Right atrium auricular region (tissue), 2 donors: ENCODE results near the genes SMC2 and OR13C4.

- PRO-cap: no peak
- RAMPAGE, long total RNA, 2 experiments: no peak in any of the 2 experiments
These were observed 42.5 kb downstream of the TGFBR1 start for GRCh38 chr9:99147133-99148140.

DNA sequence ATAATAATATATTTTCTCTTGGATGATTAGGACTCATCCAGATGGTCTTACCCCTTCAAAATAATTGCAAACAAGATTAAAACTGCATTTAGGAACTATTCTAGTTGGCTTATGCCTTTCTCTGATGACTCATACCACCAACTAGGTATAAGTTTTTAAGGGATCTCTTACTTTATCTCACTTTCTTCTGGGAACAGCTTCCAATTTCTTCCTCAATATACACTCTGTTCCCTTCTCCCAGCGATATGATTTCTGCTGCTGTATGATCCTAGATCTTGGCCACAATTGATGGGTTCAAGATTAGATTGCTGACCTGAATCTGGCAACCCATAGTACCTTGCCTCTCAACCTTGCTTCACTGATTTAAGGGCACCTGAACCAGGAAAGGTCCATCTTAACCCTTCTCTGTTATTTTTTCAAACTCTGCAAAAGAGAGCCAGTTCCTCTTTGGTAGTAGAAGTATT lies 8.8 kb downstream of the ALG2 start:
- PRO-cap: no peak
- RAMPAGE, long total RNA, 2 experiments: no peak in any of the 2 experiments

DNA sequence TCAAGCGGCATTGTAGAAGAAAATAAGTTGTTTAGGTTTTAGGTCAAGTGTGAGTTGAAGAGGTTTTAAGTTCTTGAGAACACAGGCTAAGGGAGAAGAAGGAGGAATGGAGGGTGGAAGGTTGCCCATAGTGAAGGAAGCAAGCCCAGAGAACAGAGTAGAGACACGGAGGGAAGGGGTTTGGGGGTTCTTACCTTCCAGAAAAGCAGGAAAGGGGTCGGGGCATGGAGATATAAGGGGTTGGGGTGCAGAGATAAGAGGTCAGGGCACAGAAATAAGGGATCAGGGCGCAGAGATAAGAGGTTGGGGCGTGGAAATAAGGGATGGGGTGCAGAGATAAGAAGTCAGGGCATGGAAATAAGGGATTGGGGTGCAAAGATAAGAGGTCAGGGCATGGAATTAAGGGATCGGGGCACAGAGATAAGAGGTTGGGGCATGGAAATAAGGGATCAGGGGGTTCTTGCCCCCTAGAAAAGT lies 46.1 kb downstream of the INVS start:
- PRO-cap: no peak
- RAMPAGE, long total RNA, 2 experiments: no peak in any of the 2 experiments

- PRO-cap: no peak
- RAMPAGE, long total RNA, 2 experiments: no peak in any of the 2 experiments
These were observed 49.0 kb downstream of the INVS start for GRCh38 chr9:100147774-100148678.

- PRO-cap: no peak
- RAMPAGE, long total RNA, 2 experiments: no peak in any of the 2 experiments
These were observed 112.5 kb downstream of the INVS start for GRCh38 chr9:100211420-100212002.

- PRO-cap: no peak
- RAMPAGE, long total RNA, 2 experiments: no peak in any of the 2 experiments
These were observed 1.4 kb downstream of the PLPPR1 start for GRCh38 chr9:101029938-101030286.

DNA sequence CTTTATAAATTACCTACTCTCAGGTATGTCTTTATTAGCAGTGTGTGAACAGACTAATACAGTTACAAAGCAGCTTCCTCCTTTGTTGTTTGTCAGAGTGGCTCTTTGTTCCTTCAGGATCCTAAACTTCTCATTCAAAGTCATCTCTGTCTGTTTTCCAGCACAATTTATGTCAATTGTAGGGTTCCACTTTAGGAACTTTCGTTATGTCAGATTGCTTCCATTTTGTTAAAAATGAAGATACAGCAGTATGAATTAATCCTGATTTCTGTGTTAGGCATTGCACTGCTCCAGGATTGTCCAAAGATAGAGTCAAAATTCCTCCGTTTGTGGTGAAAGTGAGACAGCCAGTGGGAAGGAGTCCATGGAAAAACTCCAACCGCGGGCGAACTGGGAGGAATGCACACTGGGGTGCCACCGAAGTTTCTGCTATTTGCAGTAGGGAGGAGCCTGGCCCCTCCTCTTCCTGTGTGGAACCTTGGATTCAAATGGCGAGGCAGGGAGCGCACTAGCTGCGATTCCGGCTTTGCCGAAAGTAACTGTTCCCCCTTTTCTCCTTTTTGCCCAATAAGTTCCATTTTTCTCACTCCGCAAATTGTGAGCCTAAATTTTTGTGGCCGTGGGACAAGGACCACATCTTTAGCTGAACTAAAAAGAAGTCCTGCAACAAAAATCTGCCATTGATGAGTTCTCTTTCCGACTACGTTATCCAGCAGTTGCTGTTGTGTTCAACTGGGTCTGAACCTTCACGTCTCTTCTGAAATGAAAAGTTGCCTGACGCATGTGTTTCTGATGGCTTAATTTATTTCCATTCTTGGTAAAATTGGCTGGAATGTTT lies 9.3 kb downstream of the BAAT start:
- PRO-cap: no peak
- RAMPAGE, long total RNA, 2 experiments: no peak in any of the 2 experiments

DNA sequence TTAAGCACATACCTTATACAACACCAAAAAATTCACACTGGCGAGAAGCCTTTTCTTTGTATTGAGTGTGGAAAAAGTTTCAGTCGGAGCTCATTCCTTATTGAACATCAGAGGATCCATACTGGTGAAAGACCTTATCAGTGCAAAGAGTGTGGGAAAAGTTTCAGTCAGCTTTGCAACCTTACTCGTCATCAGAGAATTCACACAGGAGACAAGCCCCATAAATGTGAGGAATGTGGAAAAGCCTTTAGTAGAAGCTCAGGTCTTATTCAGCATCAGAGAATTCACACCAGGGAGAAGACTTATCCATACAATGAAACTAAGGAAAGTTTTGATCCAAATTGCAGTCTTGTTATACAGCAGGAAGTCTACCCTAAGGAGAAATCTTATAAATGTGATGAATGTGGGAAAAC lies 10.1 kb downstream of the ZNF189 start:
- PRO-cap: no peak
- RAMPAGE, long total RNA, 2 experiments: no peak in any of the 2 experiments

- PRO-cap: no peak
- RAMPAGE, long total RNA, 2 experiments: no peak in any of the 2 experiments
These were observed 8.2 kb downstream of the ALDOB start for GRCh38 chr9:101427486-101427715.

DNA sequence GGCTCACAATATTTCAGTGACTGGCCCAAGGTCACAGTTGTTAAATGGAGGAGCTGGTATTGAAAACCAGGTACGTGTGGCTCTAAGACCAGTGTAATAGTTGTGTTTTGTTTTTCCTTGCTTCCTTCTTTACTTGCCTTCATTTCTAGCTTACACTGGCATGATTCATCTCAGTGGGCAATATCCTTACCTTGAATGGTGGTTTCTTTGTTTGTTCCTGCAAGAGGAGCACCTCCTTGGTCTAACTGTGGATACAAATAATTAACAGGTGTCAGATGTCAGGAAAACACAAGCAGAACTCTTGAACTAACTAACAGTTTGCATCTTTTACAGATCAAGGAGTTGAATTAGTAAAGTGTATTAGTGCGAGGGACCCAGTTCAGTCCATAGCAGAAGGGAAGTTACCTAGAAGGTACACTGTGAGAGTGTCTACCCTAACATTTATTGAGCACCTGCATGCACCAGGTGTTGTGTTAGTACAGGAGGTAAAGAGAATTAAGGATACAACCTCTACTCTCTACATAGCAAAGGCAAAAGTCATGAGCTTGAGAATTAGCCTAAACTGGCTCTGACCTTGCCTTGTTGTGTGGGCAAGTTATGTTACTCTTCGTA lies 7.2 kb downstream of the ALDOB start:
- PRO-cap: no peak
- RAMPAGE, long total RNA, 2 experiments: no peak in any of the 2 experiments

GRCh38 chr9:101572373-101572704 lies 22.4 kb downstream of the PPP3R2 start:
- PRO-cap: no peak
- RAMPAGE, long total RNA, 2 experiments: no peak in any of the 2 experiments

DNA sequence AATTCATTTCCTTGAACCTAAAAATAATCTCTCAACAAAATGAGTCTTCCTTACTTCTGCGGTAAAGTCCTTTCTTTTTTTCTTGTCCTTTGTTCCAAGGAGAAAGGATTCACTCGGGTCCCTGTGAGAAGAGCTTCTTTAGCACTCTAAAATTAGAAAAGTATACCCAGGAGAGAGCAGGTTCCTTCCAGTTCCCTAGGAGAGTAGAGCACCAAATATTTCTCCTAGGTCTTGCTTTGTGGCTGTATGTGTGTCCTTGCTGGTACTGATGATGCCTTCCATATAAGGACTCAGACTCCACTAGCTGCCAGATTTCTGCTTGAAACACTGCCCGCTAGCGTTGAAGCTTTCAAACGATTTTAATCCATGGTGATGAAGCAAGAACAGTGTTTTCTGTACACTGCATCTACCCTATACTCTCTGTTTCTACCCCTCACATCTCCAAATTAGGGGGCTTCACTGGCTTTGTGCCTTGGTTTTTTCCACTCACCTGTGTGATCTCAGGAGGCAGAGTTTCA lies 2.5 kb upstream of the SMC2 start:
- PRO-cap: bidirectional peak, plus-strand start at position 352 of the sequence, minus-strand start at position 219 of the sequence
- RAMPAGE, long total RNA, 2 experiments: start-site peak on the minus strand in 2 of 2 experiments, centred at positions 235 to 245 of the sequence, 29 to 32 reads per replicate

DNA sequence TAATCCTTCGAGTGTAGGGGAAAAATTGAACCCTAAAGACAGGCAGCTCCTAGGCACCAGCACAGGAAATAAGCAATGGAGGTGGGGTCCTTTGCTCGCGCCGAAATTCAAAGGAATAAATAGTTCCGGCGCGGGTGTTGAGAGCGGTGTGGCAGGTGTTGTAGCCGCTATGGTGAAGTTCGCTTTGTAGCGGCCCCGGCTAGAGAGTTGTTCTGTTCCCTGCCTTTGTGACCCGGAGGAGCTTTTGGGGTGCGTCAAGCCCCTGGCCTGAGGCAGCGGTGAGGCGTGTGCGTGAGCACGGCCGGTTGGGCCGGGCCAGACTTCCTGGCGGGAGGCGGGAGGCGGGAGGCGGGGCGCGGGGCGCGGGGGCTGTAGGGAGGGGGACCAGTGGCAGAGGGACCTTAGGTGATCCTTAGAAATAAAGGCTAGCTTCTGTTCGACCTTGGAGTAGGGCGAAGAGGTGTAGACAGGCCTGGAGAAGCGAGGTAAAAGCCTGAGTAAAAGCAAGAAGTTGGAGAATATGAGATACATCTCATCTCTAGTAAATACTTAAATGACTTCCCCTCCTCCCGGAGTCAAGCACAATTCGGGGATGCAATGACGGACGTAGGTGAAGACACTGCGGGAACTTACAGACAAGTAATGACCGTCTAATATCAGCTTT lies at the start of gene SMC2:
Gene SMC2, plus strand, starts transcription at position 110 of the 664 bp plus-strand sequence.
- PRO-cap: bidirectional peak, plus-strand start at position 428 of the sequence, minus-strand start at position 280 of the sequence
- RAMPAGE, long total RNA, 2 experiments: start-site peak on the plus strand in 2 of 2 experiments, centred at positions 134 to 421 of the sequence, 8 to 61 reads per replicate

- PRO-cap: no peak
- RAMPAGE, long total RNA, 2 experiments: no peak in any of the 2 experiments
These were observed 30.6 kb downstream of the SMC2 start for GRCh38 chr9:104124653-104125175.

- PRO-cap: no peak
- RAMPAGE, long total RNA, 2 experiments: no peak in any of the 2 experiments
These were observed at the start of gene OR13C4 for GRCh38 chr9:104527037-104527459. Gene OR13C4, minus strand, starts transcription at chr9:104527209.

DNA sequence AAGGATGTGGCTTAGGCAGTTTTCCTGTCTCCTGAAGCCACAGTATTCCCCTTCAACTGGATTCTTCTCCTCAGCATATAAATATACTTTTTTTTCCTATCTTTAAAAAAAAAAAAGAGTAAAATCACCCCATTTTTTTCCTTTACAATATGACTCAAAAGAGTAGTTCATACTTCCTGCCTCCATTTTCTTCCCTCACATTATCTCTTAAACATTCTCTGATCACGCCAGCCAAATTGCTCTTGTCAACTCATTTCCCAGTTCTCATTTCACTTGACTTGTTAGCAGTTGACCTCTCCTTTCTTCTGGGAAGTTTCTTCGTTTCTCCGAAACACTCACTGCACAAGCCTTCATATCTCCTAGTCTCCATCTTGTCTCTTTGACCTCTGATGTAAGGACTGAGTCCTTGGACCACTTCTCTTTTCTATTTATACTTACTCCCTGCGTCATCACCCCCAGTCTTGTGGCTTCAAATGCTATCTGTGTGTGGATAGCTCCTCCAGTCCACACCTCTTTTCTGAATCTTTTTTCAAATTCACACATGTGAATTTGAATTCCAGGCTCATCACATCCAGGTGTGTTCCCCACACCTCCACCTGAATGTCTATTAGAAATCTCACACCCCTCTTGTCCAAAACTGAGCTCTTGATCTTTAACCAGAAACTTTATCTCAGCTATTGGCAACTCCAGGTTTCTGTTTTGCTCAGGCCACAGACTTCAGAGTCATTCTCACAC lies 11.3 kb downstream of the NIPSNAP3B start:
- PRO-cap: bidirectional peak, plus-strand start at position 458 of the sequence, minus-strand start at position 381 of the sequence
- RAMPAGE, long total RNA, 2 experiments: no peak in any of the 2 experiments

DNA sequence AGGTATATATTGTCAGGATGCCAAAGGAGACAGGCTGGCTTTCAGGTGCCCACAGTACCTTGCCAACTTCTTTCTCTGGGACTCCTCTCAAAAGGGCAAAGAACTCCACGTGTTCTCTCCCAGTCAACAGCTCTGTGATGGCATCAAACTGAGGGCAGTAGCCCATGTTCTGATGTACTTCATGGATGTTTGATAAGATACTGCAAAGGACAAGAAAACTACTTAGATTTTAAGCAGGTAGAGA lies 24.4 kb downstream of the NIPSNAP3B start:
- PRO-cap: no peak
- RAMPAGE, long total RNA, 2 experiments: no peak in any of the 2 experiments

GRCh38 chr9:104852740-104853492 lies 75.0 kb downstream of the ABCA1 start:
- PRO-cap: no peak
- RAMPAGE, long total RNA, 2 experiments: no peak in any of the 2 experiments

DNA sequence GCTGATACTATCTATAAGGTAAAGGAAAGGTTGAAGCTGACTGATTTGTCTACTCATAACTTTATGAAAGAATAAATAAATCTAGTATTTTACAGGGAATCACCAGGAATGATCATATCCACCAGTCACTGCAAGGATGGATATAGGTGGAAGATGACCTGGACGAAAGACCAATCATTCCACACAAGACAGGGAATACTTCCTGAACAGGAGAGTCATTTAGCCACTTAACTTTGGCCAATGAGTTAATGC lies 60.4 kb downstream of the ABCA1 start:
- PRO-cap: no peak
- RAMPAGE, long total RNA, 2 experiments: no peak in any of the 2 experiments

DNA sequence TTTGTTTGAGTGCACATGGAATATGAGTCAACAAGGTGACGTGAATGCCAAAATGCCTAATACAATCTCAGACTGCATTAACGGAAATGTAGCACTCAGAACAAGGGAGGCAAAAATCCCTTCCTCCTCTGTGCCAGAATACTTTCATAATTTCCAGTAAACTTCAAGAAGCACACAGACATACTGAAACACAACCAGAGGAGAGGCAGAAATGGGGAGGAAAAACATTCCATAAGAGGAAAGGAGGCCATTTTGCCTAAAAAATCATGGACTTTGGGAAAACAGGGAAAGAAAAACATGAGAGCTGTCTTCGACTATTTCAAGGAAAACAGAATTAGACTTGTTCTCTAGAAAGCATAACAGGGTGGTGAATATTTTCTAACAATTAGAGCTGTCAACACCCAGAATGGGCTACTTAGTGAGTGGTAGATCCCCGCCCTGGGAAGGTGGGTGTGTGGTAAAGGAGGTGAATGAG lies 48.2 kb downstream of the ABCA1 start:
- PRO-cap: no peak
- RAMPAGE, long total RNA, 2 experiments: no peak in any of the 2 experiments